Camera-type eye (tissue), 1 donor: ENCODE data around the genes TPD52L1 and KIAA0408.

DNA sequence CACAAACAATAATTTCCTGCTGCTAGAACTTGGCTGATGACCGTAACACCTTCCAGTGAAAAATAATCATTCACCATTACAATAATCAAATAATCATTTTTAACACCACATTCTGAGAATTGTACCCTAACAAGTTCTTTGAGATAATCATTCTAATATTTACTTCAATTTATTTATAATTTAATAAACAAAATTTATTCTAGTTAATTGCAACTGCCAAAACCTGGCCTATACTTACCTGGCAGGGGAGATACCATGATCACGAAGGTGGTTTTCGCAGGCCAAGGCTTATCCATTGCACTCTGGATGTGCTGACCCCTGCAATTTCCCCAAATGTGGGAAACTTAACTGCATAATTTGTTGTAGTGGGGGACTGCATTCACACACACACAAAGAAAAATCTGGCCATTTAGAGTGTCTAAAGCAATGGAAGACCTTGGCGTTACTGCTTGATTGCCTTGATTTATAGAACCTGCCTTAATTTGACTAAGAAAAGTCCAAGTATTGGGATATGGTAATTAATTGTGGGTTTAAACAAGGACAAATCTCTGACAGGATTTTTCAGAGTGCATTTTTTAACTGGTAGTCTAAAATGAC is 187.9 kb upstream of the HSF2 start:
- RAMPAGE, long total RNA, result no peak

DNA sequence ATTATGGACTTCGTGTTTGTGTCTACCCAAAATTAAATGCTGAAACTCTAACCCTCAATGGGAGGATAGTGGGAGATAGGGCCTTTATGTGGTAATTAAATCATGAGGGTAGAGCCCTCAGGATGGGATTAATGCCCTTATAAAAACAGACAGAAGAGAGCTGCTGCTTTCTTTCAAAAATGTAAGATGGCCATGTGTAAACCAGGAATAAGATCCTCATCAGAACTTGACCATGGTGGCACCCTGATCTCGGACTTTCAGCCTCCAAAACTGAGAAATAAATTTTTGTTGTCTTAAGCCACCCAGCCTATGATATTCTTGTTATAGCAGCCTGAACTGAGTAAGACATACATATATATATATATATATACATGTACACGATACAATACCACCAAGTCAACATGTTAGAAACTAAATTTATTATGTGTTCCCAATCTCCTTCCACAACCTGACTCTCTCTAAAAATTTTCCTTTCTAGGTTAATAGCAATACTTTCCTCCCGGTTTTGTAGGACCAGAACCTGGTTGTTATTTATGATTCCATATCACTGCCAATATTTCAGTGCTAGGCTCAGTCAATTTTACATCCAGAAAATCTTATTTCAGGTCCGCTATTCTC is 14.0 kb downstream of the SERINC1 start:
- RAMPAGE, long total RNA, result no peak

- RAMPAGE, long total RNA, result no peak
Measured at GRCh38 chr6:122568429-122568769, 41.8 kb upstream of the PKIB start.

GRCh38 chr6:123439392-123440050 is 197.2 kb downstream of the TRDN start:
- RAMPAGE, long total RNA, result no peak

DNA sequence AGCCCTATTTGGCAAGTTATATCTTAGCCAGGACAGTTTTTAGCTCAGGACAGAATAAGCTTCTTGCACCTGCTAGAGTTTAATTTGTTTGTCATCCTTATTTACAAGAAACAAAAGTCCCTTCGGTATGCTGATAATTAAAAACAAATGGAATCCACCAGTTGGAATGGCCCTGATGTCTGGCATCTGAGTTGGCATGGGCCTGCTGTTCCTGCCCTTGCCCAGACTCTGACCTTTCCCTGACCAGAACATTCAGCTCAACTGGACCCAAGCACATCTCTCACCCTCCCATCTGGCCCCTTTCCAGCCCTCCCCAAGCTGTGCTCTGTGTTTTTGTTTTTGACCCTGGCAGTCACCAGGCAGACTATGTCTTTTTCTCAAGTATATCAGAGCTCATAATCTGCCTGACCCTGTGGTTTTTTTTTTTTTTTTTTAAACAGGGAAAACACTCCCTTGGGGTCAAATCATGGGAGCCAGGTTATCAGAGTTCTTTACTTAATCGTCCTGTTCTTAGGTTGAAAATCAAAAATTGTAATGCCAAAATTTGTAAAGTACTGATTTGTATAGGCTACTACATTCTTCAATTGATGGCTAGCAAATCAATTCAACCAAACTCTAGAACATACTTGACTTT is 117.6 kb downstream of the TRDN start:
- RAMPAGE, long total RNA, result no peak

GRCh38 chr6:124924139-124924742 is 38.0 kb upstream of the RNF217 start:
- RAMPAGE, long total RNA, result no peak

GRCh38 chr6:124999006-124999488 is 36.8 kb downstream of the RNF217 start:
- RAMPAGE, long total RNA, result no peak

- RAMPAGE, long total RNA, result no peak
Measured at GRCh38 chr6:125153540-125154125, at the start of gene TPD52L1. TSS of gene TPD52L1 (plus strand) at chr6:125153773.

GRCh38 chr6:125611527-125612130 is 137.8 kb upstream of the HEY2 start:
- RAMPAGE, long total RNA, result no peak

GRCh38 chr6:125748615-125749578 is 535 bp upstream of the HEY2 start:
- RAMPAGE, long total RNA, result no peak

DNA sequence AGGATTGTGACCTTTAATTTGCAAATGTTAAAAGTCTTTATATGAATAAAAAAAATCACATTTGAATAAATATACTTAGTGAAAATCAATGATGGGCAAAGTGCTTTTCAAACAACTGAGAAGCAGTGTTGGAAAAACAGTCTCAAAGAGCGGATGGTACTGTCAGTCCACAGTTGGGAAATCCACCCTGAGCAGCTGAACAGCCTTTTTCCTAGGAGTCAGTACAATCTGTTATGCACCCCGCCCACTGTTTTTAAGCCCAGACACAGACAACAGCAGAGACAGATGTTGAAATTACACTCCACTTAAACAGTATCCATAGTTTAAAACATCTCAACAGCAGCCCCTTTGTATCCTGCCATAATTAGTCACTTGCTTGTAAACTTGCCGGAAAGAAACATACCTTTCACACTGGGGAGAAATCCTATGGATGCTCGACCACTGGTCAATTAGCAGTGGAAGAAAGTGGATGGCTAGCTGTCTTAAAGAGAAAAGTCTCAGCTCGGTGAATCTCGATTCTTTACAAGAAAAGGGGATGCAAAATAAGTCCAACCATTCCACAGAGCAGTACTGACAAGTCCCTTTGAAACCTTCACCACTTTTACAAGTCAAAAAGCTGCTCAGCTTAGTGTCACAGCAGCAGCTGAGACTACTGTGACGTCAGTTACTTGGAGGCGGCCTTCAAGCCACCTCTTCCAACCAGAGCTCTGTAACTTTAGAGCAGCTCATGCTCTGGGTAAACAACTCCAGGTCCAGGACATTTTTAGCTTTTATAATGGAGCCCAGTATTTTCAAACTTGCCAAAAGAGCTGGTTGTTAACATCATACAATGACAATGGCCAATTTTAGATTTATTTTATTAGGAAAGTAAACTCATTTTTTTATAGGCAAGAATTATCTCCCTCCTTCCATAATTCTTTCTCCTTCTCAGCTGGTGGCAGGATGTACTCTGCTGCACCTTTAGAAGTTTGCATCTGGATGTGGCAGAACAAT is at the start of gene KIAA0408:
Gene KIAA0408, minus strand, starts transcription at position 618 of the 993 bp plus-strand sequence.
- RAMPAGE, long total RNA, result no peak

- RAMPAGE, long total RNA, result no peak
Measured at GRCh38 chr6:127483253-127483756, 24.1 kb upstream of the KIAA0408 start.

DNA sequence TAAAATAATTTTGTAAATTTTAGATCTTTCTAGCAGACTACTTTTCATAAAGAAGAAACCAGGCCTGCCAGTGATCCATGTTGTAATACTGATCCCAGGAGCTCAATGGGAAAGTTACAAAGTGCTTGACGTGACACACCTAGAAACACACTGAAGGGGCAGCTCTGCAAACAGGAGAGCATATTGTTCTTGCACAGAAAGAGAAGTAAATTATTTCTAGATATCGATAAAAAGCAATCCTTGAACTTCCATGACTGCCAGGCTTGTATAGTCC is 289.9 kb downstream of the PTPRK start:
- RAMPAGE, long total RNA, result no peak

DNA sequence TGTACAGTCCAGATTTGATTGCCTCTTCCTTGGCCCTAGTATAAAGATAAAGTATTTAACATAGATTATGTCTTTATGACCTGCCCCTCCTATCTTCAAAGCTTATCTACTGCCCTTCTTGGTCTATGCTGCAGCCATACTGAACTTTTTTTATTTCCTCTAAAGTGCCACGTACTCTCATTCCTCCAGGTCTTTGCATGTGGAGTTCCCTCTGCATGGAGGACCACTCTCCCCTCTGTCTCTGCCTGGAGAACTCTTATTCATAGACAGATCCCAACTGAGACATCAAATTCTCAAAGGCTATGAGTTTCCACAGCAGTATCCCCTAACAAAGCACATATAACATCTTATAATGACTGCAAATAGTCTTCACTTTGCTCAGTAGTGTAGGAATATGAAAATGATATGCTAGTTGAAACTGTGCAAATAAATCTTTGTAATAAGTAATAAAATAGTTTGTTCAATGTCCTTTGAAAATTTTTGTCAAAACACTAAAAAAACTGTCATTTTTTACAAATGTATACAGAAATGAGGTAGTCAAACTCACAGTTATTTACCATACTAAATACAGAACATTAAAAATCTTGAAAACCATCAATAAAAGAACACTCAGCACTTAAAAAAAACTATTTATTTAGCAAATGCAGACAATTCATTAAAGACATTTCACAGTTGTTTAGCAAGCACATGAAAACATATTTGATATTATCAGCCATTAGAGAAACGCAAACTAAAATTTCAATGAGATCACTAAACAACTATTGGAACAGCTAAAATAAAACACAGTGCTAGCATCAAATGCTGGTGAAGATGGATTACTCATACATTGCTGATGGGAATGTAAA is 167.7 kb downstream of the PTPRK start:
- RAMPAGE, long total RNA, result no peak

DNA sequence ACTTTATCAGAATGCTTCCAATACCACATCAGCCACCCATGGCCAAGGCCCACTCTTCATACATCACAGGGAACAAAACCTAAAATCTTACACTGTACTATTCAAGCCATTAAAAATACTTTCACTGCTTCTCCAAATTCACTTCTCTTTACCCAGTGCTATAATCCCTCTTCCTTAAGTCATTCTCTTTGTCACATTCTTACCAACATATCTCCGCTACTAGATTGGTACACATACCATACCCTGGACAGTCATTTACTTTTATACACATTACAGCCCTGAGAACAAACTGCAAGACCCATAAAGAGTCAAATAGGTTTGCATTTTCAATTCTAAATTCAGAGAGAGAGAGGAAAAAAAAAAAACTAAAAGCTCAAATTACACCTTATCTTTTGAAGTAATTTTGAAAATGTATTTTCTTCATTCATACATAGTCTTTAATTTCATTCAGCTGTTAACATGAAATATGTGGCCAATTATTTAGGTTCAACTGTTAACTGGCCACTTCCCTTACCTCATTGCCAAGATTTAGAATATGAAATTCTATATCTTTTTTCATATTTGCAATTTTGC is 39.5 kb downstream of the PTPRK start:
- RAMPAGE, long total RNA, result no peak

DNA sequence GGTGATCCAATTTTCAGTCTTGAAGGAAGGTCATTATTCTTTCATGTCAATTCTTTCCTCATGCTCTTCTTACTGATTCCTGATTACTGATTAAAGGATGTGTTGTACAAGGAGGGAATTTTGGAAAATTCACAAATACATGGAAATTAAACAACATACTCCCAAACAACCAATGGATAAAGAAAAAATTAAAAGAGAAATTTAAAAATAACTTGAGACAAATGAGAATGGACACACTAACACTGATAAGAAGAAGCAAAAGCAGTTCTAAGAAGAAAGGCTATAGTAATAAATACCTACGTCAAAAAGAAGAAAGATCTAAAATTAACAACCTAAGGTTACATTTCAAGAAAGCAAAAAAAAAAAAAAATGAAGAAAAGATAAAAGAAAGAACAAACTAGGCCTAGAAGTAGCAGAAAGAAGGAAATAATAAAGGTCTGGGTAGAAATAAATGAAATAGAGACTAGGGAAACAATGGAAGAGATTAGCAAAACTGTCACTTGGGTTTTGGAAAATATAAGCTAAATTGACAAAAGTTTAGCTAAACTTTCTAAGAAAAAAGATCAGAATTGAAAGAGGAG is 181.2 kb downstream of the LAMA2 start:
- RAMPAGE, long total RNA, result no peak

DNA sequence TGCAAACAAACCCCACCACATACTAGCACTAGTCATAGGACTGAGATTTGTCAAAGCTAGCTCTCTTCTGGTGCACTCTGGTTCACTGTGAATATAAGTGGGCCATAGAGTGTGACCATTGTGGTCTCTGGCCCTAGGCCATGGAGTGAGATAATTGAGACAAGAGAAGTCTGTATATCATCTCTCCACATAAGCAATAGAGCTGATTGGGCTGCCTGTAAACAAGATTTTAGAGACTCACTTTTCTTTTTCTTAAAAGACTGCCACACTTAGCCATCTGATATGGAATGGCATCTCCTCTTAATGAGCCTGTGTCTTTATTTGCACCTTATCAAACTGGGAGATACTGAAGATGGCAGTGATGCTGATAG is 247.2 kb downstream of the LAMA2 start:
- RAMPAGE, long total RNA, result no peak

GRCh38 chr6:129490258-129490818 is 219.6 kb downstream of the ARHGAP18 start:
- RAMPAGE, long total RNA, result no peak

- RAMPAGE, long total RNA, result no peak
Measured at GRCh38 chr6:129490947-129491806, 218.8 kb downstream of the ARHGAP18 start.

GRCh38 chr6:129672788-129673233 is 37.2 kb downstream of the ARHGAP18 start:
- RAMPAGE, long total RNA, result no peak